Mononuclear cell (primary cell): Measurements from ENCODE around the genes TANGO6 and COG8.

GRCh38 chr16:68529897-68530831 is 8.9 kb upstream of the ZFP90 start:
- RRBS, result 3% methylated on average over 25 of the region's 63 CpGs

GRCh38 chr16:68539371-68540052 is 421 bp downstream of the ZFP90 start:
- RRBS, result 2% methylated on average over 19 of the region's 46 CpGs

DNA sequence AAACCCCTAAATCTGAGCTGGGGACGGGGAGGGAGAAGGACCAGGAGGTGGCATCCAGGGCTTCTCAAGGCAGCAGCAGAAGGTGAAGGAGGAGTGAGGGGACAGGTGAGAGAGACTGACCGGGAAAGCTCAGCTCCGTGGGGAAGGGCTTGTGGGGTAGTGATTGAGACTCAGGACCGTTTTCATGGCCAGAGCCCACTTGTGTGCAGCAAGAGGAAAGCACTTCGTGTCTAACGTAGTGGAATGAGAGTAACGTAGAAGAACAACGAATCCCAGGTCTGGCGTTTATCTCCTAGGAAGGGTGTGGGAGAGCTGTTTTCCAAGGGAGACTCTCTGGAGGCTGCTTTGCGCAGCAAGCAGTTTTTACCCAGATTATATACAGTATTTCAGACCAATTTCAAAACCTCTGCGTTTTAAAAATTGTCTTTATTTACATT is 1.3 kb upstream of the CDH3 start:
- RRBS, result no CpG with 5 or more reads among the region's 11 CpGs

GRCh38 chr16:68645789-68646498 is 834 bp downstream of the CDH3 start:
- RRBS, result 5% methylated on average over 32 of the region's 43 CpGs

DNA sequence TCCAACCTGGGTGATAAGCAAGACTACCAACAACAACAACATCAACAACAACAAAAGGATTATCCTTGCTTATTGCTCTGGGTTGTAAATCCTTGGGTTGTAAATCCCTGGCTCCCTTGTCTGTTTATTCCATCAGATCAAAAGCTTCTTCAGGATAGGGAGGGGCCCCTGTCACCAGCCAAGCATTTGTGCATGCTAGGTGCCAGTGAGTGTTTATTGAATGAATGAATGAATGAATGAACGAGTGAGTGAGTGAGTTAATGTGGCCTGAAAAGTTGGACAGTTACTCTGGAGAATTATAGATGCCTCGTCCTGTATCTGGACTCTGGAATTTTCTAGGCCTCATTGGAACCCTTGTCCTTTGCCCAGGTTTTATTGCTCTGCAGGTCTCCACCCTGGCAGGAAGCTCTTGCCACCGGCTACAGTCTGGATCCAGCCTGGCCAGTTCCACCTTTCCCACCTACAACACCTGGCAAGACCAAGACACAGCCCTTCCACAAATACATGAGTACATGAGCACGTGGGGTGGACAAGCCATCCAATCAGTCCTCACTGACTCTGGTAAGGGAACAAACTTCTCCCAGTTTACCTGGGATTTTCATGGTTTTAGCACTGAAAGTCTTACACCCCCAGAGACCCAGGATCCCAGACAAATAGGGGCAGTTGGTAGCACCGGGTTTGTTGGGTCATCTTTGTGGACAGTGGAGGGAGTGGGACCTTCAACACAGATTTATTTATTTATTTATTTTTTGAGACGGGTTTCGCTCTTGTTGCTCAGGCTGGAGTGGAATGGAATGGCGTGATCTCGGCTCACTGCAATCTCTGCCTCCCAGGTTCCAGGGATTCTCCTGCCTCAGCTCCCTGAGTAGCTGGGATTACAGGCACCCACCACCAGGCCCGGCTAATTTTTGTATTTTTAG is 14.8 kb upstream of the CDH1 start:
- RRBS, result no CpG with 5 or more reads among the region's 10 CpGs

DNA sequence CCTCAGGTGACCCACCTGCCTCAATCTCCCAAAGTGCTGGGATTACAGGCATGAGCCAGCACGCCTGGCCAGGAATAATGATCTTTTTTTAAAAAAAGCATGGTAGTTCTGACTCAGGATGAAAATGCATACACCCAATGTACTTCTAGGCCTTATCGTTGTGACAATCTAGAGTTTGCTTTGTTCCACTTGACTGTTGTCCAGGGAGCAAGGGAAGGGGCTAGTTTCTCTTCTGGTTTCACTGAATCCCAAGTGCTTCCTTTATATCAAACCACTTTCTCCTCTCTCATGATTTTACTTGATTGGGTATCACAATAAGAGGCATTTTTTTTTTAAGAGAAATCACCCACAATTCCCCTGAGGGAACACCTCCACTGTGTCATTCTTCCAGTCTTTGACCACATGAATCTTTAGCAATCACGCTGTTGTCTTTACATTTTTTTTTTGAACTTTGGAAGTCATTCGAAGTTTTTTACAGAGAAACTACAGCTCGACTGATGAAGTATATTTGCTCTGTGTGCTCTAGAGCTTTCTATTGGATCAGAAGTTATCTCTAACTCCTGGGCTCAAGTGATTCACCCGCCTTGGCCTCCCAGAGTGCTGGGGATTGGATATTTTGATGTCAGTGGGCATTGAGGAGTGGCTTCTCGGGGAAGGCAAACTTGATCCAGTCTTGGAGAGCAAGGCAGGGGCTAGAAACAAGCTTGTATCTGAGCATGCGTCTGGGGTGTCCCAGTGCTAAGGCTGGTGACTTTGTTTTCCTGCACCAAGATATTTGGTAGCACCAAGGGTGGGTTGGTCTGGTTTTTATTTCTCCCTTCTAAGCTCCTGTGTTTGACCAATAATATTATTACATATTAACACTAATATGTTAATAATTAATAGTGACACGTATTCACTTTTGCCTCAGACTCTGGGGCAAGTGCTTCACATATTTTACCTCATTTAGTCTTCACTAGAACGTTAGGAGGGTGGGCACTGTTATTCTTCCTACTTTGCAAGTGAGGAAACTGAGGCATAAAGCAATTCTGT is 3.1 kb downstream of the CDH1 start:
- RRBS, result no CpG with 5 or more reads among the region's 10 CpGs

DNA sequence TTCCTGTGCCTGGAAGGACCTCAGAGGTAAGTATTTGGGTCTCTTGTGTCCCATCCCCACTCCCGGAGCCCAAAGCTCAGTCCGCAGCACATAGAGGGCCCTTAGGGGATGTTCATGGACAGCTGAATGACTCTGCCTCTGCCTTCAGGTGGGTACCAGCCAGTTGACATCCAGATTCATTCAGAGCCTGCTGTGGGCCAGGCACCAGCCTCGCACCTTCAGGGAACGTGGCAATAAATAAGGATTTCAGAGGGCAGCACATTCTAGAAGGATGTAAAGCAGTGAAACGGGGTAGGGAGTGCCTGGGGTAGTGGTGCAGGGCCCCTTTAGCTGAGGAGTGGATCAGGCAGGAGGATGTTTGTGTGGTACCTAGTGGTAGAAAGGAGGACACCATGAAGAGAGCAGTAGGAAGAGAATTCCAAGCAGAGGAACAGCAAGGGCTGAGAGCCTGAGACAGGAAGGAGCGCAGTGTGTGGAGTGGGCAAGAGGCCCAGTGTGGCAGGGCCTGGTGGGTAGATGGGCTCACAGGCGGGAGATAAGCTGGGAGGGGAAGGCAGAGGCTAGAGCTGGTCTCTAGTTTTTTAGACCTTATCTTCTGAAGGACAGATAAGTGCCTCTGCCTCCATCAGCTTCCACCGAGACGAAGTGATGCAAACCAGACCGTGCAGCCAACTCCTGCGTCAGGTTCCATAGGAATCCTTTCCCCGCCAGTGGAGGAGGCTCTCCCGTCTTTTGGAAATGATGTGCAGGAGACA is 33.4 kb downstream of the CDH1 start:
- RRBS, result no CpG with 5 or more reads among the region's 13 CpGs

GRCh38 chr16:68779885-68780294 is 42.8 kb downstream of the CDH1 start:
- RRBS, result no CpG with 5 or more reads among the region's 4 CpGs

- RRBS, result no CpG with 5 or more reads among the region's 6 CpGs
These were observed 34.9 kb upstream of the TANGO6 start for GRCh38 chr16:68808326-68809003.

GRCh38 chr16:68843189-68843922 is at the start of gene TANGO6:
TANGO6 (plus strand) TSS chr16:68843531.
- RRBS, result no CpG with 5 or more reads among the region's 50 CpGs

GRCh38 chr16:68892138-68892622 is 48.8 kb downstream of the TANGO6 start:
- RRBS, result no CpG with 5 or more reads among the region's 9 CpGs

DNA sequence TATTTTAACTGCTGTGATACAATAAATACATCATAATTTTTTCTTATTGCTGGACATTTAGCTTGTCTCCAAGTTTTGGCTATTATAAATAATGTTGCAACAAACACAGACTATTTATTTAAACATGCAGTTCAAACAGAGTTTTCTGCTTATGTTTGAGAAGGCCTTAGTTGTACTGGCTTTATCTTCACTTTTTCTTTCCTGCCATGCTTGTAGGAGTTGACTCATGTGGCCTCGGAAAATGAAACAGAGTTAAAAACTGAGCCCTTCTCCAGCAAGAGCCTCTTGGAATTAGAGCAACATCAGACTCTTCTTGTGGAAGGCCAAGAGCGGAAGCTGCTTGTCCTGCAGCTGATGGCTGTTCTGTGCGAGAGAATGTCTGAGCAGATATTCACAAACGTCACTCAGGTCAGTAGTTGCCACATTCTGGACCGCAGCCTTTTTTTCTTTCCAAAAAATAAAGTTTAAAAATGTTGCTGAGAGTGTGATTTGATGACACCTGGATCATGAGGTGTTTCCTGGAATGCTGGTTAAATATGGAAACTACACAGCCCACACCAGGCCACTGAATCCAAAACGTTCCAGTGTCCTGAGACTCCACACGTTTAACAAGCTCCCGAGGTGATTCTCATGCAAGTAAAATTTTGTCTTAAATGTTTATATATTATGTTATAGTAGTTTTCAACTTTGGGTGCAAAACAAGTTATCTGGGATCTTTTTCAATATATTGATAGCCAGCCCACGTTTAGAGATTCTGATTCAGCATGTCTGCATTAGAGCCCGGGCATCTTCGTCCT is 65.9 kb downstream of the TANGO6 start:
- RRBS, result no CpG with 5 or more reads among the region's 11 CpGs

DNA sequence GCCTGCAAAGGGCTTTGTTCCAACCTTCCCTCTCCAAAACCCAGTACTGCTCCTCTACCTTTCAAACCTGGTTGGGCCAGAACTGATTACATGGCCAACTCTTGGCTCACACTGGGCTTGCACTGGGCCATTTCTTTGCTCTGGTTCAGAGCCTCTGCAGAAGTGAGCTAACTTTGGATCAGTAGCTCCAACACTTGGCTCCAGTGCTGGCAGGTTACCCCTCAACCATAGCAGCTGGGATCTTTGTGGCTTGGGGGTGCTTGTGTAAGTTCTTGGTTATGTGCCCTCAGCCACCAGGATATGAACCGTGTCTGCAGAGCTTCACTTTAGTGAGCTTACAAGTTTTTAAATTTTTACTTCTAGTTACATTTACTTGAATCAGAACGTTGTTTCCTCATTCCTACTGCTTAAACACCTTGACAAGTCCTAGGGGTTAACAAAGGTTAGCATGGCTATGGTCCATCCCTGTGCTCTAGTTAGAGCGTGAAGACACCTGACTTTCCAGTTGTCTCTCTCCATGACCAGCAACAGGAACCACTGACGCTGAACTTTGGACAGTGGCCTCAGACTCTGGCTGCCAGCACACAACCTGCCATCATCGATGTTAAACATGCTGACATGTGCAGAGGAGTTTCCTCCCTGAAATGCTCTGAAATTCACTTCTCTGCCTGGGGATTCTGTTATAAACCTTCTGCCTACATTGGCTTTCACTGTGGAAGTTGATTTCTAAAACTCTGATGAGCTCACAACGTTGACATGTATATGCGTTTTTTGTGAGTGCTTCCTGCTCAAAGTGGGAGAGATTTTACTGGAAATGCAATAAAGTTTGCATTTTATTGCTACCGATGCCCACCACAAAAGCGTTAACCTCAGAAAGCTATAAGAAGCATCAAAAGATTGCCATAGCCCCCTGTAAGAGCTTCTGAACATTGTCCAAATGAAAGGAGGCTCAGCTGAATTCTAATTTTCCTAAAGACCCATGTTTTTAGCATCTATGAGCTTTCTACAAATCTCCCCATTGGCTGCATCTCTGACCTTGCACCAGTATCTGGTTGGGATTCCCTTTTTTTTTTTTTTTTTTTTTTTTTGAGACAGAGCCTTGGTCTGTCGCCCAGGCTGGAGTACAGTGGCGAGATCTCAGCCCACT is 3.9 kb downstream of the PDF start:
- RRBS, result no CpG with 5 or more reads among the region's 11 CpGs

DNA sequence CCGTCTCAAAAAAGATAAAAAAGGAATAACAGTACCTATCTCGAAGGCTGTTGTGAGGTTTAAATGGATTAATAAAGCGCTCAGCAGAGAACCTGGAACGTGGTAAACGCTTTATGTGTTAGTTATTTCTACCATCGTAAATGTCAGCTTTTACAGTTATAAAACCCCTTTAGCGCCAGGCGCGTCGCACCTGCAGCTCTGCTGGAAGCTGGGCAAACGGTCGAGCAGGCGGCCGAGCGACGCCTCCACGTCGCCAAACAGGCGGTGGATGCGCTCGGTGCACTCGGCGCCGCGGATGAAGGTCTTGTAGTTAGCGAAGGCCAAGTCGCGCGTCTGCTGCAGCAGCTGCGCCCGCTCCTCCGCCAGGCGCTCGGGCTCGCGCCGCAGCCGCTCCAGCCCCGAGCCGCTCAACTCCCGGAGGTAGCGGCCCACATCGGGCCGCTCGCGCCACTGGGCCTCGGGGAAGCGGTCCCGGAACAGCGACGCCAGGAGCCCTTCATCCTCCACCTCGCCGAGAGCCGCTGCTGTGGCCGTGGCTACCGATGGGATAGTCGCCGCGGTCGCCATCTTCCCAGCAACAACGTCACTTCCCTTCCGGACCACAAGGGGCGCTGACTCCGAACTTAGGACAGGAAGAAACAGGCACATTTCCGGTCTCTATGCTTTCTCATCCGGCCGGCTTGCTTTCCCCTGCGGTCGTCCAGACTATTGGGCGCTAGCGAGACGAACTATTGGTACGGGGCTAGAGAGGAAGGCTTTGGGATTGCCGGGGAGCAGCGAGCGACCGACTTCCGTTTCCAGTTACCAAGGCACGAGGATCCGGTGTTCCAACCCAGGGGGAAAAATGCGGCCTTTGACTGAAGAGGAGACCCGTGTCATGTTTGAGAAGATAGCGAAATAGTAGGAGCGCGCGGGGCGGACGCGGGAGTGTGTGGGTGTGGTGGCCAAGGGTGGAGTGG is at the start of gene COG8:
COG8 (minus strand) TSS at position 579 of the 959 bp plus-strand sequence.
- RRBS, result 2% methylated on average over 26 of the region's 89 CpGs

DNA sequence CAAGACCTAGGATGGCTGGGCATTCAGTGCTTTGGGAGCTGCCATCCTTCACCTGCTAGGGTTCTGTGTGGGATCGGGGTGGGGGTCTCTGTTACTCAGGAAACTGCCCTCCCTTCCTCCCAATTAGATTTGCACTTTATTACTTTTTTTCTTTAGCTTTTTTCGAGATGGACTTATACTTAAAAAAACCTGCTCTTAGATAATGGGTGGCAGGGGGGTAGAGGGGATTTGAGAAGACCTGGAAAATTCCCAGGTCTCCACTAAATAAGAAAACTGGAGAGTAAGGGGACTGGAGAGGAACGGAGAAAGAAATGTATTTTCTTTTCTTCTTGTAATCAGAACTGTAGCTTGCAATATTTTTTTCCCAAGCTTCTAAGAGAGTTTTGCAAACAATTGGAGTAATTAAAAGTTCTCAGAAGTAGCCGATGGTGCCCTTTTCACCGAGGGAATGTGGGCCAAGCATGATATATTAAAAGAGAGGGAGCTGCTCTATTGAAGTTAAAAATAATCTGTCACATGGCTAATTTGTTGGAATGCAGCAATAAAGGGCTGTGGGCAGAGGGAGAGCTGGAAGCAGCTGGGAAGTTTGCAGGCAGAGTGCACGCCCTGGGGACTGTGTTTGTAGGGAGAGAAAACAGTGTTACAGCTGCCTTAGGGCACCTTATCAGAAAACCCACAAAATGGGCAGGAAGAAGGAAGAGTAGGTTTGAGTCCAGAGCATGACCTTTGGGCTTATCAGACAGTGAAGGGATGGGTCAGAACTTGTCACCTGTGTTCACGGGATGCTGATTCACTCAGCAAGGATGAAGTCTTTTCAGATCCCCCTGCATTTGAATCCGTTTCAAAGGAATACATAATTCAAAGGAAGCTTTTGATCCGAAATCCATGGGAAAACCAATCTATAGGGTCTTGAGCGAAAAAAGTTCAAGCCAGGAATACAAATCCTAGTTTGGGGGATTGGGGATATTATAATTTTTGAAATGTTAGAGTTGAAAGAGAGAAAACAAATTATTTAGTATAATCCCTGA is 18.5 kb upstream of the TERF2 start:
- RRBS, result no CpG with 5 or more reads among the region's 10 CpGs

DNA sequence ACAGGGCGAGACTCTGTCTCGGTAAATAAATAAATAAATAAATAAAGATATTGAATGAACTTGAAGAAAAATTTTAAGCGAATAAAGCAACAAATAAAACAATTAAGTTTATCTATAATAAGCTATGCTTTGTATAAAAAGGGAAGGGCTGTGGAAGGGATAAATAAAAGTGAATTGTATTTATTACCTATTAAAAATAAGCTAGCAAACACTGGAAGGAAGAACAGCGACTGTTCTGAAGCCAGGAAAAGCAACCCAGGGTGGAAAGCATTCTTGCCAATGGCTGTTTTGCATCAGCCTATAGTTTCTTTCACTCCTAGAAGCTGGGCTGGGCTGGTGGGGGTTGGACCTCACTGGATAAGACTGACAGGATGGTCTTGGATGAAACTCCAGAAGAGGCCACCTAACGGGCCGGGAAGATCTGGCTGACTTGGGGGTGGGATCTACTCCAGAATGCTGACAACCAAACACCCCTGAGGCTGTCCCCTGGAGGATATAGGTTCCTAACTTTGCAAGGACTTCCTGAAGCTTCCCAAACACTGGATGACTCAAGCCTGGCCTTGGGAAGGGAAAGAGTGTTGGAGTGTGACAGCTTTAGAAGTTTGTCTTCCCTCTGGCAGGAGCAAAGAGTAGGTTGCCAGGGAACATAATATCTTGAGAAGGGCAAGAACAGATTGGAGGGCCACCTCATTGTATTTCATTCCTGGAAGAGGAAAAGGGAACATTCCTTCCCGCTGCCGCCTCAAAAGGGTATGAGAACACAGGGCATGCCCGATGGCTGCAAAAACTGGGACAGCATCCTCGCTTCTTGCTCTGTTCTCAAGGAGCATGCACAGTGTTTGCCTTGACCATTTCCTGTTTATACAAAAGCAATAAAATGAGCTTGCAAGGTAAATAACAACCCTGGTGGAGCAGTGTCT is 6.9 kb upstream of the CYB5B start:
- RRBS, result no CpG with 5 or more reads among the region's 10 CpGs

DNA sequence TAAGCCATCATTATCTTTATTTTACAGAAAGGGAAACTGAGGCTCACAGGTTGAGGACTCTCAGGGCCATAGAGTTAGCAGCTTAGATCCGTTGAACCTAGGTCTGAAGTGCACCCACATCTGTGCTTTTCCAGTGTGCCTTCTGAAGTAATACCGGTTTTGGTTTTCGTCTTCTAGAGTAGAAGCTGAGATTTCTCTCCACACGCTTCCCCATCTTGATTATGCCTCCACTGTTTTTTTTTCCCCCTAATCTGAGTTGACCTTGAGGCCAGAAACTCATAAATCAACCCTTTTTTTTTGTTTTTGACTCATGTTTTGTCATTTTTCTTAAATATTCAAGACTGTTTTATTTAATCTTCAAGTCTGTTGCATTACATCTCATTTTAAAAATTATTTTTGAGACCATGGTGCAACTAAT is 713 bp downstream of the CYB5B start:
- RRBS, result no CpG with 5 or more reads among the region's 4 CpGs

DNA sequence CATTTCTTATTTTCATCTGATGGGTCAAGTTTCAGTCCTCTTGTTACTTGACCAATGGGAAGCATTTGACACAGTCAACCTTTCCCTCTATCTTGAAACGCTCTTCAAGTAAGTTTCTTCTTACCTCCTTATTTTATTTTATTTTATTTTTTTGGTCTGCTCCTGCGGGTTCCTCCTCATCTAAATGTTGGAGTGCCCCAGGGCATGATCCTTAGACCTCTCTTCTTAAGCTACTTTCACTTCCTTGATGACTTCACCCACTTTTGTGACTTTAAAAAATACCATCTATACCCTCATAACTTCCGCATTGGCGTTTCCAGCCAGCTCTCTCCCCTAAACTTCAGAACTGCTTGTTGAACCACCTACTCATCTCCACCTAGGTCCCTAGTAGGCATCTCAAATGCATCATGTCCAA is 51.5 kb upstream of the NFAT5 start:
- RRBS, result no CpG with 5 or more reads among the region's 4 CpGs

GRCh38 chr16:69564727-69565326 is 939 bp upstream of the NFAT5 start:
- RRBS, result no CpG with 5 or more reads among the region's 11 CpGs

DNA sequence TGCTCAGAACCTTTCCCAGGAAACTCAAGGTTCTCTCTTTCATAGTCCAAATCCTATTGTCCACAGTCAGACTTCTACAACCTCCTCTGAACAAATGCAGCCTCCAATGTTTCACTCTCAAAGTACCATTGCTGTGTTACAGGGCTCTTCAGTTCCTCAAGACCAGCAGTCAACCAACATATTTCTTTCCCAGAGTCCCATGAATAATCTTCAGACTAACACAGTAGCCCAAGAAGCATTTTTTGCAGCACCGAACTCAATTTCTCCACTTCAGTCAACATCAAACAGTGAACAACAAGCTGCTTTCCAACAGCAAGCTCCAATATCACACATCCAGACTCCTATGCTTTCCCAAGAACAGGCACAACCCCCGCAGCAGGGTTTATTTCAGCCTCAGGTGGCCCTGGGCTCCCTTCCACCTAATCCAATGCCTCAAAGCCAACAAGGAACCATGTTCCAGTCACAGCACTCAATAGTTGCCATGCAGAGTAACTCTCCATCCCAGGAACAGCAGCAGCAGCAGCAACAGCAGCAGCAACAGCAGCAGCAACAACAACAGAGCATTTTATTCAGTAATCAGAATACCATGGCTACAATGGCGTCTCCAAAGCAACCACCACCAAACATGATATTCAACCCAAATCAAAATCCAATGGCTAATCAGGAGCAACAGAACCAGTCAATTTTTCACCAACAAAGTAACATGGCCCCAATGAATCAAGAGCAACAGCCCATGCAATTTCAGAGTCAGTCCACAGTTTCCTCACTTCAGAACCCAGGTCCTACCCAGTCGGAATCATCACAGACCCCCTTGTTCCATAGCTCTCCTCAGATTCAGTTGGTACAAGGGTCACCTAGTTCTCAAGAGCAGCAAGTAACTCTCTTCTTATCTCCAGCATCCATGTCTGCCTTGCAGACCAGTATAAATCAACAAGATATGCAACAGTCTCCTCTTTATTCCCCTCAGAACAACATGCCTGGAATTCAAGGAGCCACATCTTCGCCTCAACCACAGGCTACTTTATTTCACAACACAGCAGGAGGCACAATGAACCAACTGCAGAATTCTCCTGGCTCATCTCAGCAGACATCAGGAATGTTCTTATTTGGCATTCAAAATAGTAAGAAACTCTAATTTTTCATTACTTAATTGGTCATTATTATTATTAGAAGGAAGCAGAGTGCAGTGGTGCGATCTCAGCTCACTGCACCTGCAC is 32.8 kb downstream of the NQO1 start:
- RRBS, result no CpG with 5 or more reads among the region's 6 CpGs